B cell (primary cell): ENCODE data around the genes DNAJC13 and TOPBP1.

DNA sequence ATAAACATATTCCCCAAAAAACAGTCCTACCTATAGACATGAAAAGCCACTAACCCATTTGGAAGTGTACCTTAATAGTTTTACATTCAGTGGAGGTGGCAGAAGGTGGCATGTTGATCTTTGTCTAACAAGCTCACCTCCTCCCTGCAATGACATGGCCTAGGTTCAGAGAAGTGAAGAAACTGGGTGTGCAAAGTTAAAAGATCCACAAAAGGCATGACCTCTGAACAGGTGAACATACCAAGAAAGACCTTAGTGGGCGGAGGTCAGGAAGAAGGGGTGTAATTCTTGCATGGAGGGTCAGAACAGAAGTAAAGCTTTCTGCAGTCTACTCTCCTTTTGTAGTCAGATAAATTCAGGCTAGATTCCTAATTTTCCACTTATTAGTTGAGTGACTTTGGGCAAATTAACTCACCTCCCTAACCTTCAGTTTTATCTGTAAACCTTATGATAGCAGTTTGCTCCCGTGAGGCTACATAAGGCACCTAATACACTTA is 767 bp downstream of the MRPL3 start:
- PRO-cap = no peak
- CAGE, long polyA plus RNA = no peak

DNA sequence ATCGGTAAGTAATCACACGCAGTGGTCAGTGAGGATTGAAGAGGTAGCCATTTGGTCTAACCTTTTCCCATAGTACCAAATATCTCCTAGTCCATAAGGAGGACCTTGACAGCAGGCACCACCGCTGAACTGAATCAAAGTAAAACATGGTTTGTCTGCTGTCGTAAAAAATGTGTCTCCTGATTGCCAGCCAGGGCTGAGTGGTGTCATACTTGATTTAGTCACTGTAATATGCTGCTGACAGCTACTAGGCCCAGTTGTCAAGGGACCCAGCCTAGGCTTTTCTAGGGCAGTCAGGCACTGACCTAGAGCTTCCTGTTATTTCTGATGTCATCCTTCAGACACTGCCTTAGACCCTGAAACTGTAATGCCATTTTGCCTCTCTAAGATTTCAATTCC is 2.6 kb upstream of the MRPL3 start:
- PRO-cap = no peak
- CAGE, long polyA plus RNA = no peak

- PRO-cap = bidirectional peak, plus-strand start at chr3:132417315, minus-strand start at chr3:132417159; bidirectional peak, plus-strand start at chr3:132417517, minus-strand start at chr3:132417556
- CAGE, long polyA plus RNA = no peak
Measured at GRCh38 chr3:132416825-132417817, at the start of gene DNAJC13. TSS of gene DNAJC13 (plus strand) at chr3:132417502.

DNA sequence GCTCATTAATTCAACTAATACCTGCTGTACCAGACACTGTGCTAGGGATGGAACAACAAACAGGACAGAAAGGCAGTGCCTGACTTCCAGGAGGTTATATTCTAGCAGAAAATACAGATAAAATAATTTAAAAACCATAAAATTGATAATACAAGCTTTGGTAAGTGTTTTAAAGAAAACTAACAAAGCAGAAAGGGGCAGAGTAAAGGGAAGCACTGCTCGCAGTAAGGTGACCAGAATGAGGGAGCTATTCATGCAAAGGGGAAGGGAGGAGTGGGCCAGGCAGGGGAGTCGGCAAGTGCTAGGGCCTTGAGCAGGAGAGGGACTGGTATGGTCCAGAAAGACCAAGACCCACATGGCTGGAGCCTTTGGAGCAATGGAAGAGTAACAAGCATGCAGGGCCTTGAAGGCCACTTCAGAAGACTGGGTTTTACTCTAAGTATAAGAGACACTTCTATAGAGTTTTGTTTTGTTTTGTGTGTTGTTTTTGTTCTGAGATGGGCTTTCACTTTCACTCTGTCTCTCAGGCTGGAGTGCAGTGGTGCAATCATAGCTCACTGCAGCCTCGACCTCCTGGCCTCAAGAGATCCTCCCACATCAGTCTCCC is 41.9 kb downstream of the BFSP2 start:
- PRO-cap = no peak
- CAGE, long polyA plus RNA = no peak

- PRO-cap = no peak
- CAGE, long polyA plus RNA = no peak
Measured at GRCh38 chr3:133541054-133541471, 32.4 kb upstream of the CDV3 start.

DNA sequence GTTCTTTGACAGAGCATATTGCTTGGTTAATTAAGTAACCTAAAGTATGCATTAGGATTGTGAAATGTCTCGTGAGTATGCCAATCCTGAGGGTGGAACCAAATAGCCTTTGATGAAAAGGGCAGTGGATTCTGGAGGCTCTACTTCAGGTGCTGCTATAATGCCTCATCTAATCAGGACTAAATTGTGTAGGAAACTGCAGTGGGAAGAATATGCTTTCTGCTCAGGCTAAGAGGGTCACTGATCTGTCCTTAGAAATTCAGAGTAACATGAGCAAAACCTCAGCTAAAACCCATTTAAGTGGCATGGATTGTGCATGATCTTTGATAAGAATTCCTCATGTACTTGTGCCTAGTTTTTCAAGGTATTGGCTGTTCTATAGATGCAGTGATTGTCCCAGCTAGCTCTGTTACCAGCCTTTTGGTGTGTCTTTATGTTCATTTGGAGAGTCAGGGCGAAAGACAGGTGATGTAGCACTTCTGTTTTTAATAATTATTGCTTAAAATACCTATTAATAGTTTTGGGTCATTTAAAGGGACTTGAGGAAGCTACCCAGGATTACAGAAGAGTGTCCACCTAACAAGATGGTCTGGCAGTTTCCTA is 15.5 kb downstream of the CDV3 start:
- PRO-cap = no peak
- CAGE, long polyA plus RNA = no peak

DNA sequence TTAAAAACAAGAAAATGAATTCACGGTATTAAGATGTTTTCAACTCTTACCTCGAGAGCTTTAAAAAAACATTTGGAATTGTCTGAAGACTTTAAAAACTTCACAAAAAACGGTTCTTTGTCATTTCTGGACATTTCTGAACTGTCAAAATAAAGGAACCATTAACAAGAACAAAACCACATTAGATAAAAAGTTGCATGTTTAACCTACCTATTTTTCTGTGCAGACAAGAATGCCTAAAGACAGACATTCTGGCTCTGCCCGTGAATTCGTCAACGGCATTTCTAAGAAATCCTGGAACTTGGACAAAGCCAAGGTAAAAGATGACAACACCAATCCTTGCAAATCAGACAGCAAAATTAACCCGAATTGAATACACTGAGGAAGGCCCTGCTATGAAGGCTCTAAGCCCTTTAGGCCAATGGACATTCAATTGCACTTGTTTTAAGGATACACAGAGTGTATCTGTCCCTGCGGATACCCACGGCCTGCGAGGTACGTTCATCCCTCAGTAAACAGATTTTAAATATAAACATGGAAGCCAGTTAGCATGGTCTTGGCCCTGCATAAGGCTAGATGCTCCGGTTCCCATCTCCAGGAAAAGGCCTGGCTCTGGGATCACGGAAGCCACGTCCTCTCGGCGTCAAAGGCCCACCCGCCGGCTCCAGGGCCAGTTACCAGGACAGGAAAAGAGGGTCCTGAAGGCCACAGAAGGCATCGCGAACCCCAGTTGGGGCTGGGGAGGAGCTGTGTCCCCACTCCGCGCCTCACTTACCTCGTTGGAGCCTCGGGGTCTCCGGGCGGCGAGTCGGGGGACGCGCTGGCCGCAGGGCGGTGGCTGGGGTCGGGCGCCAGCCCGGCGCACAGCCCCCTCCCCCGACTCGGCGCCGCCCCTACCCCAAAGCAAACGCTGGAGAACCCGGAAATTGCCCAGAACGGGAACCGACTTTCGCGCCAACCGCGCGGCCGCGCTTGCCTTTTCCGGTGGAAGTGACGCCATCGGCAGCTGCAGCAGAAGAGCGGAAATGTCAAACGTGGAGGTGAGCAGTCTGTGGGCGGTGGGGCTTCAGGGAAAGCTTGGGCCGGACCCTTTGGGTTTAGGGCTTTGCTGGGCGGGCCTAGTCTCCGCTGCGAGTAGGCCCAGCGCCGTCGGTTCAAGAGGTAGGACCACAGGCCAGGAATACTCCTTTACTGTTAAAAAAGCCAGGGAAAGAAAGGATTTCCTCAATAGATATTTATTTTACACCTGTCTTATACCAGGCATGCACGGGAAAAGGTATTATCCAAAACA is at the start of gene TOPBP1:
Gene TOPBP1, minus strand, starts transcription at position 948 of the 1,291 bp plus-strand sequence.
- PRO-cap = bidirectional peak, plus-strand start at position 1,031 of the sequence, minus-strand start at position 928 of the sequence
- CAGE, long polyA plus RNA = no peak

DNA sequence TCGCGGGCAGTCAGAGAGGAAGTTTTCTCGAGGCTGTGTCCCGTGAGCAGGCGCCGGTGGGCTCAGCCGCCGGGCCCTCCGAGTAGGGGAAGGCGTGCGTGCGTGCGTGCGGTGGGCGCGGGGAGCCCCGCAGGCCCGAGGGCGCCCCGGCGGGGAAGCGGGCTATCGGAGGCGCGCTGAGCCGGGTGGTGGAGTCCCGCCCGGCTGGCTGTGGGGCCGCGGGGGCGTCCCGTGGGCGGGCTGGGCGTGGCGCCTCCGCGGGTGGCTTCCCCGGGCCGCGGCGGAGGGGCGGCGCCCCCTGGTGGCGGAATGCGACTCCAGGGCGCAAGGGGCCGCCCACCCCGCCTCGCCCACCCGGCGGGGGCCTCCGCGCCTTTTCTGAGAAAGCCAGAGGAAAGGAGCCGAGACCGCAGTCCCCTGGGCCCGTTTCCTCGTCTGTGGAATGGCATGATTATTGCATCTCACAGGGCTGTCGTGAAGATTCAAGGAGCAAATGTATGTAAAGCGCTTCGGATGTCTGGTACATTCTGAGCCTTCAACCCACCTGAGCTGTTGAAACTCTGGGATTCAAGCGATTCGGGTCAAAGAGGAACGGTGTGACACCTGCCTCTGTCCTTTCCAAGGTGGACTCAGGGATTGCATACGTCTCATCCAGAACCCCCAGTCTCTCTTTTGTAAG is 31.9 kb upstream of the RAB6B start:
- PRO-cap = no peak
- CAGE, long polyA plus RNA = no peak

DNA sequence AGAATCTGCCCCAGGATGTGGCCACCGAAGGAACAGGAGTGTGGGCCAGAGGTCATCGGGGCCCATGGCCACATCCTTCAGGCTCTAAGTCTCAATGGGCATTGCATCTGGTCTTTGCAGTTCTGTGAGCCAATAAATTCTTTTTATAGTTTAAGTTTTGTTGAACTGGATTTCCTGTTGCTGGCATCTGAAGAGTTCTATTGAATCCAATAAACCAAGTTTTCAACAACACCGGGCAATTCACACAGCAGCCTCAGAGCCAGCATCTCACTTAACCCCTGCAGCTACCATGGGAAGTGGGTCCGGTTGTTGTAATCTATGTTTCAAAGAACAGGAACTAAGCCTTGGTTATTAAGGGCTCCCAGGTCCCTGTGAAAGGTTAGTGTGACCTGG is 10.1 kb upstream of the SLCO2A1 start:
- PRO-cap = no peak
- CAGE, long polyA plus RNA = no peak

DNA sequence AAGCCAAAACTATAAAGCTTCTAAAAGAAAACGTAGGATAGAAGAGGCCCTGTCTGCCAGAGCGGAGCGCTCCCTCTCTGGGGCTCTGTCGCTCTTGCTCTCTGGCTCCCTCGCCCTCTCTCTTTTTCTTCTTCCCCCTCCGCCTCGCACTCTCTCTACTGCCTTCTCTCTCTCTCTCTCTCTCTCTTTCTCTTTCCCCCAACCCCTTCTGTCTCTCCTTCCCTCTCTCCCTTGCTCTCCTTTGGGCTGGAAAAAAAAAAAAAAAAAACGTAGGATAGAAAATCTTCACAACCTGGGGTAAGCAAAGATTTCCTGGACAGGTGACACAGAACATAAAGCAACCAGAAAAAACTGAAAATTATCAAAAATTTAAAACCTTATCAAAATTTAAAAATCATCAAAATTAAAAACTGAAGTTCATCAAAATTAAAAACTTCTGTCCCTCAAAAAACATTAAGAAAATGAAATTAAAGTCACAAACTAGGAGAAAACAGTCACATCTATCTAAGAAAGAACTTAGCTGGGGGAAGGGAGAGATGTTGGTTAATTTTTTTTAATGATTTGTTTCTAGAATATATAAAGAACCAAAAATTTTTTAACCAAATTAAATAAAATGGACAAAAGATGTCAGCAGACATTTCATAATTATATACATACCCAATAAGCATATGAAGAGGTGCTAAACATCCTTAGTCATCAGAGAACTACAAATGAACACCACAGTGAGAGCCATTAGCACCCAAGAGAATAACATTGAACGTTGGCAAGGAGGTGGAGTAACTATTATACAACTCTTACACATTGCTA is 21.3 kb downstream of the RYK start:
- PRO-cap = no peak
- CAGE, long polyA plus RNA = no peak

DNA sequence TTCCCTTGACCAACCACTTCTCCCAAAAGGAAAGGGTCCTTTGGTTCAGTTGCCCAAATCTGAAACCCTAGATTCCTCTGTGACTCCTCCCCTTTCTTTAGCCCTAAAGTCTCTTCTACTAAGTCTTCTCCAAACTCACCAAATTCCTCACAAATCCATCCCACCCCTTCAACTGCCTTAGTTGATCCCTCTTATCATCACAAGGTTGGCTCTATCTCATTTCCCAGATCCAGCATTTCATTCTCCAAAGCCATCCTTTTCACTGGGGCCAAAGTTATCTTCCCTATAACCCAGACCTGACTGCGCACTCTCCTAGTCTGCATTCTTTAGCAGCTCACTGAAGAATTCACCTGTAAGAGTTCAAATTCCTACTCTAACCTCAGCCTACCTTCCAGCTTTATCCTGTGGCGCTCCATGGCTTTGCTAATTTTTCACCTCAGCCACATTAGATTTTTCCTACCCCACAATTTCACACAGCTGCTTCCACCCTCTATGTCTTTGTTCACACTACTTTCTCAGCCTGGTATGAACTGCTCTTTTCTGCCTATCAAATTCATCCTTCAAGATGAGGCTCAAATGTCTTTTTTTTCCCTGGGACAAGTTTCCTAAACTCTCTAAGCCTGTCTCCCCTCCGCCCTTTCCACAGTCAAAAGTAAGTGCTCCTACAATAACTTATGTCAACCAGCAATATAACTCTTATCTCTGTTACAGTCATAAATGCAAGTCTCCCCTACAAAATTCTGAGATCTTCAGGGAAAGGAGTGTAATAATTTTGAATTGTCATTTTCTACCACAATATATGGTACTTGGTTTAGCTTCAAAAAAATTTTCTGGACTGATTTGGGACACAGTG is 7.3 kb downstream of the RYK start:
- PRO-cap = no peak
- CAGE, long polyA plus RNA = no peak

GRCh38 chr3:134314916-134315852 is 59.1 kb downstream of the AMOTL2 start:
- PRO-cap = no peak
- CAGE, long polyA plus RNA = no peak

DNA sequence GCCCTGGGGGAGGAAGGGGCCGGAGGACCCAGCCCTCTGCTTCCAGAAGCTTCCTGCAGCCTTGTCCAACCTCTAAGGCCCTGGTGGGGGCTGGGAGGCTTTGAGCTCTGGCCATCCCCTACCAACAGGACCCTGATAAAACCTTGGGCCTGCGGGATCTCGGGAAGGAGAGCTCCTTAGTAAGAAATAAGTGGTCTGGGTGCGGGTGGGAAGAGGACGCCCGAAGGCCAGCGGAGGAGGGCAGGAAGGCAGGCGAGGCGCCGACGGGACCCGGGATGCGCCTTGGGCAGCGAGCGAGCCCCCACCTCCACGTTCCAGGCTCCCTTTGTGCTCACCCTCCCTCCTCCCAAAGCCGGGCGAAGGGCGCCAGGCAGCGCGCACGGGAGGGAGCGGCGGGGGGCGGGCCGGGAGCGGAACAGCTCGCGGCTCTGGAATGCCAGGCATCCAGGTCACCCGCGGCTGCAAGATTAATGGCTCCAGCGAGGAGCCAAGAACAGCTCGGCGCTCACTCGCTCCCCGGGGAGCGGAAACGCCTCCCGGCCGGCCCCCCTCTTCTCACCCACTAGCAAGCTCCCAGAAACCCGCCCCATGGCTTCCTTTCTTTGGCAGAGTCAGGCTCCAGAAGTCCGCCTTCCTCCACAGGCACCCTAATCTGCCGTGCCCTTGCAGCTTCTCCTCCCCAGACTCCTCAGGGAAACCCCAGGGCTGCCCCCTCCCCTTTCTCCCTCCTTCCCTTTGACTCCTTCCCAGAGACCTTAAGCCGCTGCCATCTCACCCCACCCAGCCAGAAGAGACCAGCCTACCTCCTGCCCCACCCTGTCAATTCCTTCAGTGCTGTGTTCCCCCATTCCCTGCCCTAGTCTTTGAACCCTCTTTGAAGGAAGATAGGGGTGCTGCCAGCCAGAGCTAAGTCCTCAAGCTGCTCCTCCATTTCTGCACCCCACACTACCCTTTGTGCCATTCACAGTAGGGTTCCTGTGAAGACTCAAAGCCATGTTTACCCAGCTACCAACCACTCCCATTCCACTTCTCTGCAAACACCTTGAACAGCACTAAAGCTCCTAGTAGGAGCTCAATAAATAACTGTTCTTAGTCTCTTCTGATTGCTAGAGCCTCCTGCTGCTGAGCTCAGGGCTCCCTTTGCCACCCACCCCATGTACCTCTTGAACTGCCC is 10.0 kb downstream of the AMOTL2 start:
- PRO-cap = no peak
- CAGE, long polyA plus RNA = no peak

DNA sequence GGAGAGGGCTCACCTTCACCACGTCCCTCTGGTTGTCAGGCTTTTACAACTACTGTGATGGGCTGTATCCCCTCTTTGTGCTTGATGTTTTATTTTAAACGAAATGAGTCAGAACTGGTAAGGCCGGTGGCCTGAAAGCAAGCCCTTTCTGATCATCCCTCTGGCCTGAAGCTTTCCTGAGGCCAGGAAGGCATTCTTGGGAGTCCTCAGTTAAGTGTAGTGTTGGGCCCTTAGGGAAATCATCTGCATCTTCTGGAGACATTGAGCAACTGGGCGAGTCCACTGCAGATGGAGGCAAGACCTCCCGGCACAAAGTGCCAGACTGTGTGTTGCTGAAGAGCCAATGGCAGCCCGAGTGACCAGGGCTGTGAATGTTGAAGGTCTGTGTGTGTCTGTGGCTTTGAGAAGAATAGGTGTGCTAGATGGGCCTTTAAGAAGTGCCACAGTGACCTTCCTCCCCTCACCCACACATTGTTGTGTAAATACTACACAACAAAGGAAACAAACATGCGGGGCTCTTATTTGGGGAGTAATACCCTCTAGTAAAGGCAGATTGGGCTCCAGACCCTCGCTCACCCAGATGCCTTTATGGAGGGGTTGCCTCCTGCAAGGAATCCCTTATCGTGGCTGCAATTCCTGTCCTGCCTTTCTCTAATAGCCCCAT is 33.1 kb upstream of the AMOTL2 start:
- PRO-cap = no peak
- CAGE, long polyA plus RNA = no peak

DNA sequence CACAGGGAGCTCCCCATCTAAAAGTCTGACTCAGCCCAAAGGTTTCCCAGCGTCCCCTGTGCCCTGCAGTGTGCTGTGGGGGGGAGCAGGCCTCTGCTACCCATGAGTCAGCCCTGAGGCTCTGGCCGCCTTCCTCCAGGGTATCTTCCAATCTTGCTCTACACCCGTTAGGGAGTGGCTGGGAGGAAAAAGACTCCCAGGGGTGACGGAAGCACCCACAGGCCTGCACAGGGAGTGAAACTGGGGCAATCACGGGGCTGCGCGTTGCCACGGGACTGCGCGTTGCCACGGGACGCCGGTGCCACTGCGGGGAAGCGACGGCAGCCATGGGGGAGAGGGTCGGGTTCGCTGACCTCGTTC is 471 bp downstream of the KY start:
- PRO-cap = no peak
- CAGE, long polyA plus RNA = no peak

DNA sequence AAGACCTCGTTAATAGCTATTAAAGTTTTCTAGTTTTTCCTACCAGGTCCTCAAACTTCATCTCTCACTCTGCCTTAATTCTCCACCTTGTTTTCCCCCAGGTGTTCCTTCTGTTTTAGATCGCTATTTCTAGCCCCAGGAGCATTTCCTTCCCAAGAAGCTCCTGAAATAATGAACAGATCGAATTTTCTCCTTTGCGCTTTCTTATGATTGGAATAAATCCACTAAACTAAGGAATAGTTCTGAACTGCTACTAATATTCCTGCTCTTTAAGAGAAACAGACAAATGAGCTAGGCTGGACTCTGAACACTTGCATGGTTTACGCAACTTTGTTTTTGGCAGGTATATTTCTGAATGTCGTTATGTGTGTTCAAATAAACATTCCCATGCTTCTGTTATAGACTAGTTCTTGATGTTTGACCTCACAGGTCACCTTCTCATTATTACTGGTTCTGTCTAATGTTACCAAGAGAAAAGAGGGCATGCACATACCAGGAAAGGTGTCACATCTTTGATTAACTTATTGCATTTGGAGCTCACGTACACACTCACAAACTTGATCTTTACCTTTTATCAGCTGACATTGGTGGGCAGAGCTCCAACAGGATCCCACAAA is 418.1 kb downstream of the EPHB1 start:
- PRO-cap = no peak
- CAGE, long polyA plus RNA = no peak

- PRO-cap = no peak
- CAGE, long polyA plus RNA = no peak
Measured at GRCh38 chr3:135658384-135658902, 307.1 kb upstream of the PPP2R3A start.

DNA sequence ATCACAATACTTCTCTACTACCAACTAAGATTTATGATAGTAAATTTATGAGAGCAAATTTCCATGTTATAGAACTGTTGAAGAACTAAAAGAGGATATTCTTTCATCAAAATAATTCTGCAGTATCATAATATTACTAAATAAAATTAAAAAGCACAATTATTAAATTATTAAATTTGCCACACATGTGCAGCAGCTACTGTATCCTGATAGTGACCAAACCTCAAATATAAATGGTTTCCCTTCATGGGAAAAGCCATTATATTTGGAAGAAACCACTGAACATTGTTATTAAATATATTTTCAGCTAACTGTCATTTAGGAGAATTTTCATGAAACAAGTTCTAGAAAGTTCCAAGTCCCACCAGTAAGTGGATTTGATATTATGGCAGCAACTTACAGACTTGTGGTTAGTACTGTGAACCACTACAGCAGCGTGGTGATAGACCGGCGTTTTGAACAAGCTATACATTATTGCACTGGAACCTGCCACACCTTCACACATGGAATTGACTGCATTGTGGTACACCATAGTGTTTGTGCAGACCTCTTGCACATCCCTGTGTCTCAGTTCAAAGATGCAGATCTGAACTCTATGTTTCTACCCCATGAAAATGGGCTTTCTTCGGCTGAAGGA is 35.7 kb downstream of the PPP2R3A start:
- PRO-cap = no peak
- CAGE, long polyA plus RNA = no peak

- PRO-cap = no peak
- CAGE, long polyA plus RNA = no peak
Measured at GRCh38 chr3:136172490-136173128, 23.5 kb downstream of the MSL2 start.

GRCh38 chr3:136617277-136617815 is 134.8 kb downstream of the STAG1 start:
- PRO-cap = no peak
- CAGE, long polyA plus RNA = no peak